ENCODE measurements around a stretch of chr1.

DNA sequence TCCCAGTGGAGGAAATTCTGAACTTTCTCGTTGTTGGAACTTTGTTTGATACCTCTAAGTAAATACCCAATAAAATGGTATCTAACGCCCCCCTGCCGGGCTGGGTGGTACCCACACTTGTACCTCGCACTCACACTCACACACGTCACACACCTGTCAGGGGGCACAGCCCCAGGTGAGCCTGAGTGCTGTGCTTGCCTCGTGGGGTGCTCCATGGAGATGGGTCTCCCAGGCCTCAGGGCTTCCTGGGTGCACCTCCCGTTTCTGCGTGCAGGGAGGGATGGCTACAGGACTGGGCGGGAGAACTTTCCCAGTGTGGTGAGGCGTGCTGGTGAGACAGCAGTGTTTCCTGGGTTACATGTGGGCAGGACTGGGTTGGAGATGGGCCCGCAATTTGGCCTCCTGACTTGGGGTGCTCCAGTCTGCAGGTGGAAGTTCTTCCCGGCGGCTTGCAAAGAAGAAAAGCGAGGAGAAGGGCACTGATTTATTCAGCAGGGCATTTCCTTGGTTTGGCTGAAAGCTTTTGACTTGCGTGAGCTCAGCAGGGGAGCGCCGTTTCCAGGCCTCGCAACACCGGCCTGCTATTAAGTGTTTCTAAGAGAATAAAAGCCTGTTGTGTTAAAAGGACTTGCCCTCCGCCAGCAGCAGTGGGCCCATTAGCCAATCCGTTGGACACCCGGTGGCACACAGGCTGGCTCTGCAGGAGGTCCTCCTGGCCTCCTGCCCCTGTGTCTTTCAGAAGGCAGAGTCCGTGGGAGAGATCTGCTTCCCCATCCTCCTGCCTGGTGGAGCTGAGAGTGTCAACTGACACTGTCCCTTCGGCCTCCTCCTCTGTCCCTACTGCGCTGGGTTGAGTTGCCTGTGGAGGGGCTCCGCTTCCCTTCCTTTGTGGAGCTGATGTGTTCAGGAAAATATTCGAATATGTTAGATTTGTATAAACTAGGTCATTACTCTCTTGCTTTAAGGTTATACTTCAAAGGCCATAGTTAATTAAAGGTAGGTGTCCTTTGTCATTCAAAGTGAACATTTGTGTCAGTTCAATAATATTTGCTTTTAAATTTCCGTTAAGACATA, 79.8 kb downstream of the KIF26B start:
- PRO-cap, 5 experiments: peak in 1 of 5 experiments; most common plus-strand start position 434 of the sequence (in 1)
- RAMPAGE, long total RNA, 2 experiments: no peak in any of the 2 experiments
- RRBS: 38% methylated on average over 3 of the region's 28 CpGs

GRCh38 chr1:245298671-245299273, 144.0 kb downstream of the KIF26B start:
- PRO-cap, 5 experiments: no peak in any of the 5 experiments
- RAMPAGE, long total RNA, 2 experiments: no peak in any of the 2 experiments
- RRBS: no CpG with 5 or more reads among the region's 13 CpGs

DNA sequence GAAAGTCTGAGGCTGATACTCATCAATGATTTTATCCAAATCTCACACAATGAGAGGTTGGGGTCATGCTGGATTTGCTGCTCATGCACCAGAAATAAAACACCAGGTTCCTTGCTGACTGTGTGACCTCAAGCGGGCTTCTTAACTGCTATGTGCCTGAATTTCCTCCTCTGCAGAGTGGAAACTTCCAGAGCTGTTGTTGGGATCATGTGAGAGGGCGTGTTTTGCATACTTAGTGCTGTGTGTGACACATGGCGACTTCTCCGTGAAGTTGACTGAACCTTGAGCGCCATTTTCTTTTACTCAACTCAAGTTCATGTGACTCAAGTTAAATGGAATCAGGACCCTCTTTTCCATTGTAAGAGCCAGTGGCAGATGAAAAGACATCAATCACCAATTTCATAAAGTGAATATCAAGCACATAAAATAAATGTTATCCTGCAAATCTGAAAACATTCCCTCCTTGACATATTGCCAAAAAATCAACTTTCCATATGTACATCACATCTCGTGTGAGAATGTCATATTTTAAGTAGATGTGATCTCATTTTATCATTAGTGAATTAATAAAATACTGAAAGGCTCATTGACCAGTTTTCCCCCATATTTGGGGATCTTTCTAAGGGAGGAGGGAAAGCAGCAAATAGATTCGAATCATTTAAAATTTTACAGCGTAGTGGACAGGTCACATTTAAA, 224.1 kb downstream of the KIF26B start:
- PRO-cap, 5 experiments: no peak in any of the 5 experiments
- RAMPAGE, long total RNA, 2 experiments: no peak in any of the 2 experiments
- RRBS: no CpG with 5 or more reads among the region's 8 CpGs

DNA sequence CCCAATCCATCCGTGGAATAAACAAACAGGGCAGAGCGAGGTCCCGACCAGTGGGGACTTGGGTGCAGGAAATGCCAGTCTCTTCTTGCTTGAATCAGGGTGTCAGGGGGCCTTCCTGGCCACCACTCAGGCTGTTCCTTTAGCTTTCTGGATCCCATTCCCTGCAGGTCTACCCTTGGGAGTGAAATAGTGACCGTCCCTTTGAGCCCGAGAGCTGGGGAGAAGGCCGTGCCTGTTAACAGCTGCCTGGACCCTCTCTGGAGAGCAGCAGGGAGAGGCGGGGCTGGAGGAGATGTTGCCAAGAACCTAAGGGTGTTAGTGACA, 444.0 kb downstream of the KIF26B start:
- PRO-cap, 5 experiments: no peak in any of the 5 experiments
- RAMPAGE, long total RNA, 2 experiments: no peak in any of the 2 experiments
- RRBS: no CpG with 5 or more reads among the region's 7 CpGs

DNA sequence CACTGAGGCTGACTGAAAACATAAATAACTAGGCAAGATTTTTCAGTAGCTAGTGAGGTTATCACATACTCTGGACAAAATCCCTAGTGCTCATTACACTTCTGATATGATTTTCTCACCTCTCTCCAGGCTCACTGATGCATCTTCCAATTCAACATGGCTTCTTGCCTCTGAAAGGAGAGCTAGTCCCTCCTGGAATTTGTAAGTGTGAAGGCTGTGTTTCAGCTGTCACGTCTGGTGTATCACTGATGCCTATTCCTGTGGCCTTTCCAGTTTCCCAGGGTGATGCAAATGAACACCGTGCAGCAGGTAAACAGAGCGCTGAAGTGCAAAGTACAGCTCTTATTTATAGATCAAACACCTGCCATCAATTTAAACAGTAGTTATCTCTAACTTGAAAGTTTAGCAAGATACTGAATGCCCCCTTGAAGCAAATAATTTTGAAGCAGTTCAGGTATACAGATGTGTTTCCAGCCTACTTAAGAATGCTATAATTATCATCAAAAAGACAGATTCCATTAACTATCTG, 656.2 kb downstream of the KIF26B start:
- PRO-cap, 5 experiments: no peak in any of the 5 experiments
- RAMPAGE, long total RNA, 2 experiments: no peak in any of the 2 experiments
- RRBS: no CpG with 5 or more reads among the region's 3 CpGs

GRCh38 chr1:245988700-245989017, 518.4 kb downstream of the SMYD3 start:
- PRO-cap, 5 experiments: no peak in any of the 5 experiments
- RAMPAGE, long total RNA, 2 experiments: no peak in any of the 2 experiments
- RRBS: no CpG with 5 or more reads among the region's 3 CpGs

DNA sequence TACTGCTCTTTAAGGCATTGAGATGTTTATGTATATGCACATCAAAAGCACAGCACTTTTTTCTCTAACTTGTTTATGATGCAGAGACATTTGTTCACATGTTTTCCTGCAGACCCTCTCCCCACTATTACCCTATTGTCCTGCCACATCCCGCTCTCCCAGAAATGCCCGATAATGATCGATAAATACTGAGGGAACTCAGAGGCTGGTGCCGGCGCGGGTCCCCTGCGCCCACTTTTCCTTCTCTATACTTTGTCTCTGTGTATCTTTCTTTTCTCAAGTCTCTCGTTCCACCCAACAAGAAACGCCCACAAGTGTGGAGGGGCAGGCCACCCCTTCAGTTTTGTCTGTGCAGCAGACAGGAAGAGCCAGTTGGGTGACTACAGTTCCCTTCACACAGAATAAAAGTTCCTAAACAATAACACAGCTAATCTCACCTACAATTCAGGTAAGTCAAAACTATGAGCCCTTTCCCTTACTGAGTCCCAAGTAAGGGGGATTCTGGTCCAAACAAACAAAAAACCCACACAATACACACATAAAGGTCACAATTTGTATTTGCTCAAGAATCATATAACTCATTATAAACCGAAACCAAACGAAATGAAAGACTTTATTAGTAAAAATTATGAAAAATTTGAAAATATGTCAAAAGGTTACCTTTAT, 423.6 kb downstream of the SMYD3 start:
- PRO-cap, 5 experiments: no peak in any of the 5 experiments
- RAMPAGE, long total RNA, 2 experiments: no peak in any of the 2 experiments
- RRBS: no CpG with 5 or more reads among the region's 11 CpGs

DNA sequence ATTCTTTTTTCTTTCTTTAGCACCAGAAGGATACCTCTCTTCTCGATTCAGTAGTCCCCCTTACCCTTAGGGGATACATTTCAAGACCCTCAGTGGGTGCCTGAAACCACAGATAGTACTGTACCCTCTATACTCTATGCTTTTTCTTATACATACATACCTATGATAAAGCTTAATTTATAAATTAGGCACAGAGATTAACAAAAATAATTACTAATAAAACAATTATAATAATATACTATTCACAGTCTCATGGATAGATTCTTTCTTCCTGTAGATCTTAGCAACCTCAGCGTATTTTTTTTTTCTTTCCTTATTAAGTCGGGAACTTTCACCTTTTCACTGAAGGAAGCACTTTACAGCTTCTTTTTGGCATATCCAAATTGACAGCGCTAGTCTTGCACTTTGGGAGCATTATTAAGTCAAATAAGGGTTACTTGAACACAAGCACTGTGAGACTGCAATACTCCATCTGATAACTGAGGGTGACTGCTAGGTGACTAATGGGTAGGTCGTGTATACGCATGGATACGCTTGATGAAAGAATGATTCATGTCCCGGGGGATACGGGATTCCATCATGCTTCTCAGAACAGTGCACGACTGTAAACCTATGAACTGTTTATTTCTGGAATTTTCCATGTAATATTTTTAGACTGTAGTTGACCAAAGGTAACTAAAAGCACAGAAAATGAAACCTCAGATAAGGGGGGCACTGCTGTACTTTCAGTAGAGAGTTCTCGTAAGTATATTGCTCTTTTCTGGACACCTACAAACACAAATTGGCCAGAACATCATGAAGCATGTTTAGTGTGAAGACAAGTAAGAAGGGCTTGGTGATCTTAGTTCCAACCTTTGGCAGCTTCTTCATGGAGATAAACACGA, 364.8 kb downstream of the SMYD3 start:
- PRO-cap, 5 experiments: no peak in any of the 5 experiments
- RAMPAGE, long total RNA, 2 experiments: no peak in any of the 2 experiments
- RRBS: no CpG with 5 or more reads among the region's 12 CpGs

- PRO-cap, 5 experiments: no peak in any of the 5 experiments
- RAMPAGE, long total RNA, 2 experiments: no peak in any of the 2 experiments
- RRBS: no CpG with 5 or more reads among the region's 2 CpGs
These were observed 150.1 kb downstream of the SMYD3 start for GRCh38 chr1:246356939-246357437.

DNA sequence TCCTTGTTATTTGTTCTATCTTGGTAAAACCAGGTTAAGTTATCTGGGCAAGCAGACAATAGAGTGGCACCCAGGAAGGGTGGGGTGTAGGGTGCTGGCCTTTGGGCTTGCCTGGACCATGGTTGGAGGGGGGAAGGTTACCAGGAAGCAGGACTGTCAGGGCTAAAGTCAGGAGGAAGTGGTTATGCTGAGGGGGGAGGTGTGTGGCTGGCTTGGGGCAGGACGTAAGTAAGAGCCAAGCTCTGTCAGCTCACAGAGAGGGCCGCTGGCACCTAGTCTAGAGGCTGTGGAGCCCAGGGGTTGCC, 20.3 kb upstream of the SMYD3 start:
- PRO-cap, 5 experiments: no peak in any of the 5 experiments
- RAMPAGE, long total RNA, 2 experiments: no peak in any of the 2 experiments
- RRBS: no CpG with 5 or more reads among the region's 2 CpGs

DNA sequence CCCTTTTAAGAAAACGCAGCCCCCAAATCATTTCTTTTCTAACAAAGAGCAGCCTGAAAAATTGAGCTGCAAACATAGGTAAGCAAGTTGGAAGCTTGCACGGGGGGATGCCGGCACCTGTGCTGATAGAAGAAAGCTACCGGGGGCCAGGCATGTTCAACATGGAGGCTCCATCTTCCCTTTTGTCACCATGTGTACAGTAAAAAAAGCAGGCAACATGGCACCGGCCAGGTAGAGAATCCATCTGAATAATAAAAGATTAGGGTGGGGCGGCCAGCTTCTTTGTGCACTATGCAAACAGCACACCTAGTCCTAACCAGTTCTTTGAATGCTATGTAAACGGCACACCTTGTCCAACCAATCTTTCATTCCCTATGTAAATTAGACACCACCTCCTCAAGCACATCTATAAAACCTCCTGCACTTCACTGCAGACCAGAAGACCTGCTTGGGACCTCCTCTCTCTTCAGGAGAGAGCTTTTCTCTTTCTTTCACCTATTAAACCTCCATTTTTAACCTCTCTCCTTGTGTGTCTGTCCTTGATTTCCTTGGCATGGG, 28.2 kb downstream of the TFB2M start:
- PRO-cap, 5 experiments: no peak in any of the 5 experiments
- RAMPAGE, long total RNA, 2 experiments: no peak in any of the 2 experiments
- RRBS: 100% methylated on average over 1 of the region's 7 CpGs

GRCh38 chr1:246621889-246622505, 55.7 kb downstream of the CNST start:
- PRO-cap, 5 experiments: no peak in any of the 5 experiments
- RAMPAGE, long total RNA, 2 experiments: no peak in any of the 2 experiments
- RRBS: no CpG with 5 or more reads among the region's 8 CpGs

DNA sequence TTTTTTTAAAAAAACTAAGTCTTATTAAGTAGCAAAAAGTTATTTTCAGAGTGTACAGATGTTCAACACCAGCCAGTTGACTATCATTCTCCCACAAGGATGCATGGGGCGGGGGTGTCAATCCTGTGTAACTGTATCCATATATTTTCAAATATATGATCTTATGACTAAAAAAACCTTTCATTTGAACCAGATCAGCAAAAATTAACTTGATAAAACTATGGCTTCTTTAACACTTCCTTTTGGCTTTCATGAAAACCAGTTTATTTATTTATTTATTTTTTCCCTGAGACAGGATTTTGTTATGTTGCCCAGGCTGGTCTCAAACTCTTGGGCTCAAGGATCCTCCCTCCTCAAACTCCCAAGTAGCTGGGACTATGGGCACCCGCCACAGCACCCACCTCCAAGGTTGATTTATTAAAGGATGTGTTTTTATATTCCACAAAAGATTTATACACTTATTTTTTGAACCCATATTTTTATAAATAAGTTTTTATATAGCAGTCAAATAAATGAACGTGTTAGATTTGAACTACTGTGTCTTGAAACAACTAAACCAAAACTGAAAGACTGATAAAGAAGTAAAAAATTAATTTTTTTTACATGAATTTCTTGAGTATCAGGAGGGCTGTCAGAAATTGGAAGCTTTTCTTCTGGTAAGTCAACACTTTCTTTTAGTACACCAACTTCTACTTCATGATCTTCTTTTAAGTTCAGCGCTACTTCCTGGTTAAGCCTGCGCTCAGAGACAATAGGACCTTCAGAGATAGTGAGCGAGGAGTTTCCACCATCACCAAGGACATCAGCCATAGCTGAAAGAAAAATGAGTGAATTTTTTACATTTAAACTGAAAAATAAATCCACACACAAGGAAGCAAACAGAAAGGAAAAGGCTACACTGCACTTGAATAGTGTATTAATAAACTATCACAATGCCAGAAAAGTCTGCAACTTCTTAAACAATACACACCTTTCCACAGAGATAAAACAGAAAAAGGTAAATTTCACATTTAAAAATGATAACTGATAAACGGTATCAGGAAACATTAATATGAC, 78.9 kb downstream of the AHCTF1 start:
- PRO-cap, 5 experiments: no peak in any of the 5 experiments
- RAMPAGE, long total RNA, 2 experiments: no peak in any of the 2 experiments
- RRBS: no CpG with 5 or more reads among the region's 7 CpGs

DNA sequence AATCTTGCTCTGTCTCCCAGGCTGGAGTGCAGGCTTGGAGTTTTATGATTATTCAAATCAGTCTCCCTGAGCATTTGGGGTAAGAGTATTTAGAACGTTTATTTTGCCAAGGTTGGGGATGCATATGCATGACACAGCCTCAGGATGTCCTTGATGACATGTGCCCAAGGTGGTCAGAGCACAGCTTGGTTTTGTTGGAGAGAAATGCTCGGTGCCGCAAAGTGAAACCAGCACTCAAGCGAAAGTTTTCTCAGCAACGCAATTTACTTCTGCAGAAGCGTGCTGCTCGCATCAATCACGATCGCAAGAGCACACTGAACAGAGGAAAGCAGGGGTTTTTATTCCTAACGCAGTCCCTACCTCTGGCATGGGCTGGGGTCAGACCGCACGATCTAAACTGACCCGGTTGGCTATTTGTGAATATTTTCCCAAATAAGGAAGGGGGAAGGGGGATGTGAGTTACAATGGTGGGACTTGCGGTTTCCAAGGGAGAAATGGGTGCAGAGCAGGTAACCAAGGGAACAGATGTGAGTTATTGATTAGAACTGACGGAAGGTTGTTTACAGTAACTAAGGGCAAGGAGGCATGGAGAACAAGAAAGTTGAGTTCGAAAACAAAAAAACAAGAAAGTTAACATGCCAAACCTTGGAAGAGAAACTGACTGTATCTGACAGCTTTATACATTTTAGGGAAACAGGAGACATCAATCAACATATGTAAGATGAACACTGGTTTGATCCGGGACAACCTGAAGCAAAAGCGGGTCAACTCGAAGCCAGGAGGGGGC, 878 bp upstream of the ZNF669 start:
- PRO-cap, 5 experiments: no peak in any of the 5 experiments
- RAMPAGE, long total RNA, 2 experiments: no peak in any of the 2 experiments
- RRBS: no CpG with 5 or more reads among the region's 19 CpGs

- PRO-cap, 5 experiments: no peak in any of the 5 experiments
- RAMPAGE, long total RNA, 2 experiments: no peak in any of the 2 experiments
- RRBS: 4% methylated on average over 15 of the region's 89 CpGs
These were observed 6.8 kb upstream of the ZNF669 start for GRCh38 chr1:247110567-247111657.

DNA sequence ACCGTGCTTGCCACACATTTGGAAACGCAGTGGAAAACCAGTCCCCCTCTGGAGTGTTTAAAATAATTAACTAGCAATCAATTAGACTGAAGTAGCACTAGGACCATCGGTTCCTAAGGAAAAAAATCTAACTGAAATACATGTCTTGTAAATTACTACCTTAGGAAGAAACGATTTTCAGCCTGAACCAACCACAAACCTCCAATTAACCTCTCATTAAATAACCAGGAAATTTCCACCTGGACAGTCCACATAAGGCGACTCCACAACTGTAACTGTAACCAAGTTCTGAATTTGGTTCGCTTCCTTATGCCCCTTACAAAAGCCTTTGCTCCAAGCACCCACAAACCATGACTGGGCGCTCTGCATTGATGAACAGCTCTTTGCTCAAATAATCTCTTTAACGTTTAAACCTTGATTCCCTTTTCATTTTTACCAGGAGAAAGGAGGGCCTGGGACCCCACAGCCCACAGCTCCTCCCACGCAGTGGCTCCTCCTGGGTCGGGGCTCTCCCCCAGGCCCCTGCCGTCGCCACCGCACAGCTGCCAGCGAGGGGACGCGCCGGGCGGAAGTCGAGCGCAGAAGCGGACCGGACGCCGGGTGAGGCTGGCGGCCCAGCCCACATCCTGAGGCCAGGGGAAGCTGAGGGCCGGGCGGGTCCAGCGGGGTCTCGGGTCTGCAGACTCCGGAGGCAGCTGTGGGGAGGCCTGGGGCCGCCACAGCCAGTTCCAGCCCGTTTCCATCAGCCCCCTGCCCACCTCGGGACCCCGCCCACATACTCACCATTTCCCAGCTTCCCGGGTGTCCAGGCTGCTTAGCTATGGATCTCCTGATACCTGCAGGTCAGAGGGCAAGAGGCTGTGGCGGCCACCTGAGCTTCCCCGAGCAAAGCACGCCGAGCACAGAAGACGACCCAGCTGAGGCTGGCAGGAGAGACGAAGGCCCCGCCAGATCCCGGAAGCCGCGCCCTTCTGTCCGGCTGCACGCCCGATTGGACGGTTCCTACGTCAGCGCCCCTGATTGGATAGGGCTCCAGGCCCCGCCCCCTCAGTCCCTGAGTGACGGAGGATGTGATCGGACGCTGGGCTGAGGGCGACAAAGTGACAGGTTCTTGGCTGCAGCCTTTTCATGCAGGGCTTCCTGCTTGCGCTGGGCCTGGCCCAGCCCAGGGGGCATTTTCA, 38.5 kb upstream of the ZNF124 start:
- PRO-cap, 5 experiments: peak in 5 of 5 experiments; most common plus-strand start position 1,098 of the sequence (in 5); most common minus-strand start position 899 of the sequence (in 2)
- RAMPAGE, long total RNA, 2 experiments: start-site peak on the minus strand in 1 of 2 experiments, centred at position 921 of the sequence, 69 reads per replicate
- RRBS: 2% methylated on average over 10 of the region's 57 CpGs

GRCh38 chr1:247330670-247331075, 994 bp downstream of the ZNF496 start:
- PRO-cap, 5 experiments: no peak in any of the 5 experiments
- RAMPAGE, long total RNA, 2 experiments: no peak in any of the 2 experiments
- RRBS: 3% methylated on average over 5 of the region's 24 CpGs

GRCh38 chr1:247331076-247331252, 703 bp downstream of the ZNF496 start:
- PRO-cap, 5 experiments: peak in 1 of 5 experiments; most common minus-strand start chr1:247331221 (in 1)
- RAMPAGE, long total RNA, 2 experiments: no peak in any of the 2 experiments
- RRBS: 6% methylated on average over 3 of the region's 20 CpGs

DNA sequence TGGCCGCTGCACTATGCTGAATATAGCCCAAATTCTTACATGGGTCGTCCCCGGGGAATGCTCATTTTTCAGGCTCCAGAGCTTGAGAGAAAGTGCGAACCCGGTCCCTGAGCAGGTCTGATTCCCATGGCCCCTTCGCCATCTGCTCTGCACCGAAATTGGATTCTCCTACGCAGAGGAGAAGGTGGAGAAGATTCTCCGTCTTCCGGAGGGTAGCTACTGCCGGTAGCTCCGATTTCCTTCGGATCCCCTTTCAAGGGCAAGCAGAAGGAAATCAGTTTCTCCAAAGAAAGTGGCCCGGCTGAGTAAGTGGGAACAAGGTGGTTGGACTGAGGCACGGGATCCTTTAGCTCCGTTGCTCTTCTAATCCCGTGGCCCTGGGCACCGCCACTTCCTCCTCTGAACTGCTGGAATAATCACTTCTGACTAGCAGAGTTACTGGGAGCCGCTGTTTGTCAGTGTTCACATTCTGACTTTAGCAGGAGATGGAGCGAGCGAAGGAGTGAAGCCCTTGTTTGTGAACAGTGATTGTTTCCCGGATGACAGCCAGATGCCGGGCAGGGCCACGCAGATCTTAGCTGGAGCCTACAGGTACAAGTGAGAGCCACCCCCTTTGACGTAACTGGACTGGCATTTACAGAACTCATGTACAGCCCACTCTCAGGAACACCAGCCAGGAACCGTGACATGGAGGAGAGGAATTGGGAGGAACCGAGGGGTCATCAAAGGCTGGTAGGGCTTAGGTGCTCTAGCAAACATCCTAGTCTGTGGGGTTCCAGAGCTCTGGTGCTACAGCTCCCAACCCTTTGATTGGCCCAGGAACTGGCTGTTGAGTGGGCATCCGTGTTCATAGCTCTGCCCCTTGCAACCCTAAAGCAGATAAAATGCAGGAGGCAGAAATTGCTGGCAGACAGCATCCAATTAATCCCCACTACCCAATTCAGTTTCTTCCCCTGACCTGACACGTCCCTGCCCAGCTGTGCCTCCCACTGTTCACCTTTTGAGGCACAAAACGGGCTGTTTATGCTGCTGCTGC, 1.3 kb upstream of the ZNF496 start:
- PRO-cap, 5 experiments: peak in 1 of 5 experiments; most common plus-strand start position 429 of the sequence (in 1); most common minus-strand start position 348 of the sequence (in 1)
- RAMPAGE, long total RNA, 2 experiments: no peak in any of the 2 experiments
- RRBS: 39% methylated on average over 10 of the region's 30 CpGs

GRCh38 chr1:247425391-247425590, 9.3 kb downstream of the NLRP3 start:
- PRO-cap, 5 experiments: no peak in any of the 5 experiments
- RAMPAGE, long total RNA, 2 experiments: no peak in any of the 2 experiments
- RRBS: no CpG with 5 or more reads among the region's 2 CpGs

Data from liver (tissue), 9 donors.